AG10803 (cell line): ENCODE measurements around a stretch of chr20.

DNA sequence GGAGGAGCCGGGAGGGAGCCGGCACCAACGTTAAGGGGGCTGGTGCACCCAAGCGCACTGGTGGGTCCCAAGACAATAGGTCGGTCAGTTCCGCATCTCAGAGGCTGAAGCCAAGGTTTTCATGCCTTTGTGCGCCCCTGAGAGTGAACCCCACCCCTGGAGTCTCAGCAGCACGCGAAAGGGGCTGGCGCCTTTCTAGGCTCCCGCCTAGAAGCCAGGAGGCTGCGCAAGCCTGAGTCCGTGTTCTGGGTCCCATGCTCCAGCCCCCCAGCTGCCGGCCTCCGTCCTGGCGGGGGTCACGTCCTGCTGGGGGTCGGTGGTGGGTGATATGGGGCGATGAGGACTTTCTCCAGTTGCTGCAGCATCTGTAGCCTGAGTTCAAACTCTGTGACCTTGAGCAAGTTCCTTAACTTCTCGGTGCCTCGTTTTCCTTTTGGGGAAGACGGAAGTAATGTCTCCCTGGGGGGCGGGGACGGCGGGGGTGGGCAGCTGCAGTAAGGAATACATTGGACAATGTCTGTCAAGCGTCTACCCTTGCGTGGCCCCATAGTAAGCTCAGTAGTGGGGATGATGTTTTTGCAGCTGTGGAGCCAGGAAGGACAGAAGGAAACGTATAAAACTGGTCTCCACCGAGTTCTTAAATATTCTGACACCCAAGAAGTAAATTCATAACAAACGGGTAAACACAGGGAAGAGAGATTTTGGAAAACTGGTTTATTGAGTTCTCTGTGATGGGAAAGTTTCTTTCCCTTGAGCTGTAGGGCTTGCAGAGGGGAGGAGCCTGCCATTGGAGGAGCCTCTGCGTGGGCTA is 812 bp upstream of the ACSS1 start:
- RRBS: no CpG with 5 or more reads among the region's 31 CpGs

DNA sequence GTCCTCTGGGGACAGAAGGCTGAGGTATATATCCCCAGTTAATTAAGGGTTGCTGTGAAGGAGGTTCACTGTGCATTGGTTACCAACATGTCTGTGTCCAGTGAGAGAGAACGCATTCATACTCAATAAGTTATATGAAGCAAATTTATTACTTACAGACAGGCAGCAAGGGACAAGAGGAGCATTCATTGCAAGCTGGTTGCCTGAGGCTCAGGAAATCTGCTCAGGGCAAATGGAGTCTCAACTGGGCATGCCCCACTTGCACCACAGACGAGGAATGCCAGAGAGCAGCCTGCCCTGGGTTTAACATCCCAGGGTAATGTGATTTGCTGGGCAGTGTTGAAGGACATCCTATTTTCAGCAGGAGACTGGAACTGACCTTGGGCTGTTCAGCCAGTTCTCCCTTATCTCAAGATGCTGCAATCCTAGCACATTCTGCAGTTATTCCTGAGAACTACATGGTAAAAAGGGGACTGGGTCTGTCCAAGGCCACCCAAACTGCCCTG is 3.9 kb upstream of the ENTPD6 start:
- RRBS: no CpG with 5 or more reads among the region's 2 CpGs

- RRBS: no CpG with 5 or more reads among the region's 14 CpGs
These were observed 24.7 kb upstream of the PYGB start for GRCh38 chr20:25223008-25223812.

- RRBS: 98% methylated on average over 2 of the region's 18 CpGs
These were observed 52.8 kb downstream of the PYGB start for GRCh38 chr20:25300345-25301387.

- RRBS: no CpG with 5 or more reads among the region's 11 CpGs
These were observed 61.5 kb downstream of the PYGB start for GRCh38 chr20:25309278-25309890.

DNA sequence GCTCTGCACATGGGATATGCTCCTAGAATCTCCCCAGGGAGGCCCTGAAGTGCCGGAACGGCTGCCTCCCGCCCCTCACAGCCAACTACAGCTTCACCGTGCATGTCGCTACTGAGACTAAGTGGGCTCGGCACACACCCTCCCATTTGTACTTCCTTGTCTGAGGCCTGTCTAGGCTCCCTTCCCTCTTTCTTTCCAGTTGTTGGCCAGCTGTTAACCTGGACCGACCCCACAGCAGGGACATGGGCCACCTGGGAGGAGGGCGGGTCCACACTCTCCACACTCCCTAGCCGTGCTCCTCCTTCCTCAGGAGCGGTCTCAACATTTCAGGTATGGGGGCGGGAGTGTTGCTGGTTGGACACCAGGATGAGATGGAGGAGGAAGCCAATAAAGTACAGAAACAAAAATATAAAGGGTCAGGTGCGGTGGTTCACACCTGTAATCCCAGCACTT is 69.8 kb downstream of the PYGB start:
- RRBS: no CpG with 5 or more reads among the region's 12 CpGs

- RRBS: 75% methylated on average over 2 of the region's 4 CpGs
These were observed 9.7 kb downstream of the ABHD12 start for GRCh38 chr20:25380916-25381296.

DNA sequence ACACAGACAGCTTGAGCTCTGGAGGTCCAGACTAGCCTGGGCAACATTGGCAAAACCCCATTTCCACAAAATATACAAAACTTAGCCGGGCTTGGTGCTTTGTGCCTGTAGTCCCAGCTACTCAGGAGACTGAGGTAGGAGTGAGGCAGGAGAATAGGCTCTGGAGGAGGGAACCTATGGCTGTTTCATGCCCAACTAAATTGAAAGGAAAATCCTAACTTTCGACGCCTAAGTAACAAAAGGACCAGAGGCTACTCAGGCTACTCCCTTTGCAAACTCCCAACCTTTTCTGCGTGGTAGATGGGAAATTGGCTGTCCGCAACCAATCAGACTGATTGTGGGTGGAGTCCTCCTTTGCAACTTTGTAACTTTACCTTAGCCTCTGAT is 42.0 kb downstream of the NINL start:
- RRBS: no CpG with 5 or more reads among the region's 5 CpGs

DNA sequence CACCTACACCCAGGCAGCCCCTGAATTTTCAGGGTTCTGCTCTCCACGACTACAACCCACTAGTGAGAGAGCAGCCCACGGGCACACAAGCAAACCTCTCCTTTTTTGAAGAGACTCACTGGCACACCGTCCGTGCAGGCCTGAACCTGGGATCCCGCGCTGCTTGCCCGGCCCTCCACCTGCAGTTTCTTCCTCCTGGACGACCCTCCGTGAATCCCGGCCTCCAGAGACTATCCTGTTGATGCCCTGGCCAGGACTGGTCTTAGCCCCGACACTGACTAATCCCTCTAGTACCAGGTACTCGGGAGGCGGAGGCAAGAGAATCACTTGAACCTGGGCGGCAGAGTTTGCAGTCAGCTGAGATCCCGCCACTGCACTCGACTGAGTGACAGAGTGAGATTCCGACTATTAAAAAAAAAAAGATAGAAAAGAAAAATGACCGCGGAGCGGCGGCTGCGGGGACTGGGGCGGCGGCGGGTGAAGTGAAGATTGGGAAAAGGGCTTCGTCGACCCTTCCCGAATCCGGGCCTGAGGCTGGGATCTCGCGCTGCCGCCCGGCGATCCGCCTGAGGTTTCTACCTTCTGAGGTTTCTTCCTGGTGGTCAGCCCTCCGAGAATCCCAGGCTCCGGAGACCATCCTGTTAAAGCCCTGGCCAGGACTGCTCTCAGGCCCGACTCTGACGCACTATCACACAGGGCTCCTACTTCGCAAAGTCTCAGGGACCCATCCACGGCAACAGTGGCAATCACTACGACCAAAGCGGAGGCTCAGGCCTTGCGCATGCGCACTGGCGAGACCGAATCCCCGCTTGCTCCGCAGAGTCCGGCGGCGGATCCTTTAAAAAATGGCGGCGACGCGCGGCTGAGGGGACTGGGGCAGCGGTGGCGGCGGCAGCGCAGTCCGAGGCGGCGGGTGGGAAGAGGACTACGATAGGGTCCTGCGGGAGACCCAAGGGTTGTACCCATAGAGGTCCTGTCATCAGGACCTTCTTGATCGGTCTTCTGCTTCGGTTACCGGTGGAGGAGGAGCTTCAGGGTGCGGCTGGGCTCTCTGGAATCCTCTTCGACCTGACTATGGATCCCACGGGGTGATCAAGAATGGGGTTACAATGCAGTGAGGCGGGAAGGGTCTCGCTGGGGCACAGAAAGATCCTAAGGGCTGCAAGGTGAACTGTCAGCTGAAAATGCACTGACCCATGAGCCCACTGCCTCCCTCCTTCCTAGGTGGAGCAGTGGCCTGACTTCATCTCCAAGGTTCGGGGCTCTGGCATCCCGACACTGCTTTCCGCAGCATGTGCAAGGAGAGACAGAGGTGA is 157.1 kb upstream of the ZNF337 start:
- RRBS: no CpG with 5 or more reads among the region's 77 CpGs

- RRBS: no CpG with 5 or more reads among the region's 38 CpGs
These were observed 290.7 kb upstream of the ZNF337 start for GRCh38 chr20:25987188-25987864.

GRCh38 chr20:30284021-30284485 is 973.4 kb upstream of the DEFB115 start:
- RRBS: no CpG with 5 or more reads among the region's 40 CpGs

- RRBS: 3% methylated on average over 4 of the region's 76 CpGs
These were observed 880.5 kb upstream of the DEFB115 start for GRCh38 chr20:30376710-30377697.

GRCh38 chr20:30513085-30514269 is 744.0 kb upstream of the DEFB115 start:
- RRBS: no CpG with 5 or more reads among the region's 55 CpGs

DNA sequence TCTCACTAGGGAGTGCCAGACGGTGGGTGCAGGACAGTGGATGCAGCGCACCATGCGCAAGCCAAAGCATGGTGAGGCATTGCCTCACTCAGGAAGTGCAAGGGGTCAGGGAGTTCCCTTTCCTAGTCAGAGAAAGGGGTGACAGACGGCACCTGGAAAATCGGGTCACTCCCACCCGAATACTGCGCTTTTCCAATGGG is 24.3 kb upstream of the DEFB116 start:
- RRBS: no CpG with 5 or more reads among the region's 7 CpGs

- RRBS: no CpG with 5 or more reads among the region's 3 CpGs
These were observed 13.0 kb downstream of the REM1 start for GRCh38 chr20:31488118-31488553.

- RRBS: no CpG with 5 or more reads among the region's 6 CpGs
These were observed 3.1 kb downstream of the HM13 start for GRCh38 chr20:31517224-31517851.

- RRBS: no CpG with 5 or more reads among the region's 10 CpGs
These were observed 13.8 kb downstream of the MCTS2 start for GRCh38 chr20:31560529-31561770.

GRCh38 chr20:31565697-31566366 is 18.7 kb downstream of the MCTS2 start:
- RRBS: no CpG with 5 or more reads among the region's 6 CpGs

GRCh38 chr20:31572236-31573181 is 25.3 kb downstream of the MCTS2 start:
- RRBS: no CpG with 5 or more reads among the region's 45 CpGs

DNA sequence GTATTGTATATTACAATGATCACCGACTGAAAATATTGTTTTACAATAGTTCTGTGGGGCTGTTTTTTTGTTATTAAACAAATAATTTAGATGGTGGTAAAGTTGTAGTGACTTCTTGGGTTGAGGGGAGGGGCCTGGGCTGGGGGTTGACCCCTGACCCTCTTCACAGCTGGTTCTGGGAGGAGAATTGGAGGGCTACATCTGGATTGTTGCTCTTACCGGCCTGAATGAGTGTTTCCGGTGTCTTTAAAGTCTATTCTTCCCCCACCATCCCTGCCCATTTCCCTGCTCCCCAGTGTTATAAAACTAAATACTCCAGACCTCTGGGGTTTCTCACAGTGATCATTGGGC is 1.3 kb downstream of the ID1 start:
- RRBS: no CpG with 5 or more reads among the region's 3 CpGs